SJCRH30 (cell line): ENCODE measurements around a stretch of chr21.

- RAMPAGE, long total RNA = no peak
Observed at GRCh38 chr21:40188206-40188666, 321.0 kb downstream of the PCP4 start.

DNA sequence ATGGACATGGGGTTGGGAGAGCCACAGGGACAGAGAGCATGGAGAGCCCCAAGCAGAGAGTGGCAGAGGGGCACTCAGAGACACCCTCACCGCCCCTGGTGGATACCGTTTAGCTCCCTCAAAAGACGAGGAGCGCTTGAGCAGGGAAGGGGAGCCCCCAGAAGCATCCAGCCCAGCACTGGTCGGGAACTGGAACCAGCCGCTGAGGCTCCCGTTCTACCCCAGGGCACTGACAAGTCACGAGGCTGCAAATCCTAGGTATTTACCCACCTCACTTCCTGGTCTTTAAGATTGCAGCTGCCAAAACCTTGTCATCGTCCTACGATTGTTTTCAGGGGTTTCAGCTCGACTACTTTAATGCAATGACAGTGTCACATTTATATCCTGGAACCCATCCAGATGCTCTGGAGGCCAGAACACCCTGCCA is 20.9 kb upstream of the BACE2 start:
- RAMPAGE, long total RNA = no peak

- RAMPAGE, long total RNA = no peak
Observed at GRCh38 chr21:41168294-41169387, 681 bp downstream of the BACE2 start.

DNA sequence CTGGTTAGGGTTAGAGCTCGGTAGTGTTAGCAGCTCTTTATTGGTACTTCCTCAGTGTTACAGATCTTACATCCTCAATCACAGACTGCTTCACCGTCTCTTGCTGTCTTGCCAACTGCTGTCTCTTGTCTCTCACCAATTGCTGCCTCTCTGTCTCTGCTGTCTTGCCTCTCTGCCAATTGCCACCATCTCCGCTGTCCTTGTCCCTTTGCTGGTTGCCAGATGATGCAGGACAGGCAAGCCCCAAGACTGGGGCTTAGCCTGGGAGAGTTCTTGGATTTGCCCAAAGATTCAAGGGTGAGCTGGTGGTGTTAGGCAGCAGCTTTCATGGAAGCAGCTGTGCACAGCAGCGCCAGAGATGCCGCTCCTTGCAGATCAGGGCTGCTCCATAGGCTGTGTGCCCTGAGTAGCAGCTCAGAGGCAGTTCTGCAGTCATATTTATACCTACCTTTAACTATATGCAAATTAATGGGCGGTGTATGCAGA is 18.5 kb downstream of the BACE2 start:
- RAMPAGE, long total RNA = no peak

GRCh38 chr21:41232152-41232476 is 64.2 kb downstream of the BACE2 start:
- RAMPAGE, long total RNA = no peak

- RAMPAGE, long total RNA = no peak
Observed at GRCh38 chr21:41366586-41367218, 4.9 kb downstream of the MX2 start.

DNA sequence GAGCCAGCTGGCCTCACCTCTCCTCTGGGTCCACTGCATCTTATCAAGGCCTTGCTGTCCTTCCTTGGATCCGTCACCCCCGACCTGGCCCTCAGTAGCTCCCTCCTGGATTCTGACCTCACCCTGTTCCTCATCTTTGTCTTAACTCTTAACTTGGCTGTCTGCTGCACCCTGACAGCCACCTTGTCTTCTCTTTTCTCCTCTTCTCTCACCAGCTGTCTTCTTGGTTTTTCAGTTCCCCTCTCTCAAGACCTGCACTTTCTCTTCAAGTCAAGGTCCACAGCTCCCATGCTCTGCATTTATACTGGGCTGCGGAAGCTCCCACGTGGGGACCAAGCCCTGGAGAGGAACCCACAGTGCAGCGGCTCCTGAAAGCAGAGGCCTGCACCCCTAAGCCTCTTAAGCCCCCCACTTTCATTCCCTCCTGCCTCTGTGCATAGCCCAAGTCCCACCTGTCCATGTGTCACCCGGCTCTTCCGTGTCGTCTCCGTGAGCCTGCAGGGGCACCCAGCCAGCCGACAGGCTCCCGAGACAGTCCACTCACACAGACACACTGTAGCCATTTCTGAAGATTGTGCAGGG is 6.0 kb downstream of the MX2 start:
- RAMPAGE, long total RNA = no peak

DNA sequence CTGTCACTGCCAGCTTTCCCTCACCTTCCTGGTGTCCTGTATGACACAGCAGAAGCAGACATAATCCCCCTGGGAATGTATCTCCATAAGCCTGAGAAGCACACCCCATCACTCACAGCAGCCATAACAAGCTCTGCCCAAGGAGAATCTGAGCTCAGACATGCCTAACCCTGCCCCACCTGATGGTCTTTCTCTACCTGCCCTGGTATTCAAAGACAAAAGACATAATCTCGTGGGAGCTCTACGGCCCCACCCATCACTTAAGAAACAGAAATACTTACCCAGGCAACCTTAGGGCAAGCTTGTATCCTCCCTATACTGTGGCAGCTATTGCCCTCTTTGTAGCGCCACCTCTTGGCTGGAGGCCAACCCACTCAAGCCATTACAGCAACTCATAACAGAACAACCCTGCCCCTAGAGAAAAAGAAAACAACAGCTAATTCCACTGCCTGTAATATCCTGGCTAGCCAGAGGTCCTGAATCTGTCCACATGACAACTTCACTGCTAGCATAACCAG is 14.8 kb upstream of the MX1 start:
- RAMPAGE, long total RNA = no peak

DNA sequence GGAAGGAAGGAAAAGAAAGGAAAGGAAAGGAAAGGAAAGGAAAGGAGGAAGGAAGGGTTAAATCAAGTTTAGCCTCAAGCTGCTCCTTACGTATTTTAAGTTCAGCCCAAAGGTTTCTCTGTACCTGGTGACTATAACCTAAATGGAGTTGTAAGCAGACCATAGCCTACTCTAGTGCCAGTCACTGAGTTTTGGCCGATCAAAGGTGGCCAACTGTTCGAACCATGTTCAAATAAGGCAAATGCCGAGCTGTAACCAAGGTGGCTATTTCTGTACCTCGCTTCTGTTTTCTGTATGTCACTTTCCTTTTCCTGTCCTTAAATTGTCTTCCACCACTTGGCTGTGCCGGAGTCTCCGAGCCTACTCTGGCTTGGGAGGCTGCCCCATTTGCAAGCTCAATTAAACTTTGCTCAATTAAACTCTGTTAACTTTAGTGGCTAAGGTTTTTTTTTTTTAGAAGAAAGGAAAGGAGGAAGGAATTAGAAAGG is 38.0 kb upstream of the TMPRSS2 start:
- RAMPAGE, long total RNA = no peak

- RAMPAGE, long total RNA = no peak
Observed at GRCh38 chr21:41558002-41558278, 50.0 kb upstream of the TMPRSS2 start.

DNA sequence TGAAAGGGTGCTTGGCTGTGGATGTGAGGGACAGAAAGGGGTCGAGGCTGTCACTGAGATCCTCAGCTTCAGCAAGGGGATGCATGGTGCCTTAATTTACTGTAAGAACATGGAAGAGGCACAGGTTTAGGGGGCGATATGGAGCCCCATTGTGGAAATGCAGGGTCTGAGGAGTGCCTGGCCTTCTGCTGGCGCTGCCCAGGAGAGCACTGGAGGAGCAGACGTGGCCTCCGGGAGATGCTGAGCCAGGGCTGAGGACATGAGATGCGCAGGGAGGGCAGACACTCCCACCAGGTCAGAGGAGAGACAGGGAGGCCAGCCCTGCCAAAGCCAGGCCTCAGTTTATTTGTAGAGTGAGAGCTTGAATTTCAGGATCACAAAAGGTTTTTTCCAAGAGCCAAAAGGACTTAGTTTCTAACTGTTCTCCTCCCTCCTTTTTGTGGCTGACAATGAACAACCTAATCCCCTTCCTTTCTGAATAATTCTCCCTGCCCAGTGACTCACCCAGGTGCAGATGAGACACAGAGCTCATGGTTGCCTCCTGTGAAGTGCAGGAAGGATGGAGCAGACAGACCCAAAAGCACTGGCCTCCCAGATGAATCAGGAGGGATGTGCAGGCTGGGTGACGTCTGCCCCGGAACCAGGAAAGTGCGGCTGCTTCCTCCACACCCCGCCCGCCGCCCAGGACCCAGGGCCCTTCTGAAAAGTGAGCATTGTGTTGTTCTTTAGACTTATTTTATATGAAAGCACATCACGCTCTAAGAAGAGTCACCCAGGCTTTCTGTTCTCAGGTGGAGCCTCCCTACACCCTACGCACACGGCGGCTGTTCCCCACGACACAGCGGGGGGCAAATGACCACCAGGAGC is 73.0 kb upstream of the TMPRSS2 start:
- RAMPAGE, long total RNA = no peak

DNA sequence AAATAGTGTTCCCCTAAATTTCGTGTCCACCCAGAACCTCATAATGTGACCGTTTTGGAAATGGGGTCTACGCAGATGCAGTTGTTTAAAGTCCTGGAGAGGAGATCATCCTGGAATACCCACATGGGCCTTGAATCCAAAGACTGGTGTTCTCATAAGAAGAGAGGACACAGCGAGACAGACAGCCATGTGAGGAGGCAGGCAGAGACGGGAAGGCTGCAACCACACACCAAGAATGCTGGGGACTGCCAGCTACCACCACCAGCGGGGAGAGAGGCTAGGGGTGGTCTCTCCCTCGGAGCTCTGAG is 99.1 kb upstream of the TMPRSS2 start:
- RAMPAGE, long total RNA = no peak

- RAMPAGE, long total RNA = no peak
Observed at GRCh38 chr21:41616067-41616648, 108.2 kb upstream of the TMPRSS2 start.

GRCh38 chr21:41634939-41635376 is 127.0 kb upstream of the TMPRSS2 start:
- RAMPAGE, long total RNA = no peak

GRCh38 chr21:41761074-41761688 is 5.7 kb downstream of the RIPK4 start:
- RAMPAGE, long total RNA = no peak

DNA sequence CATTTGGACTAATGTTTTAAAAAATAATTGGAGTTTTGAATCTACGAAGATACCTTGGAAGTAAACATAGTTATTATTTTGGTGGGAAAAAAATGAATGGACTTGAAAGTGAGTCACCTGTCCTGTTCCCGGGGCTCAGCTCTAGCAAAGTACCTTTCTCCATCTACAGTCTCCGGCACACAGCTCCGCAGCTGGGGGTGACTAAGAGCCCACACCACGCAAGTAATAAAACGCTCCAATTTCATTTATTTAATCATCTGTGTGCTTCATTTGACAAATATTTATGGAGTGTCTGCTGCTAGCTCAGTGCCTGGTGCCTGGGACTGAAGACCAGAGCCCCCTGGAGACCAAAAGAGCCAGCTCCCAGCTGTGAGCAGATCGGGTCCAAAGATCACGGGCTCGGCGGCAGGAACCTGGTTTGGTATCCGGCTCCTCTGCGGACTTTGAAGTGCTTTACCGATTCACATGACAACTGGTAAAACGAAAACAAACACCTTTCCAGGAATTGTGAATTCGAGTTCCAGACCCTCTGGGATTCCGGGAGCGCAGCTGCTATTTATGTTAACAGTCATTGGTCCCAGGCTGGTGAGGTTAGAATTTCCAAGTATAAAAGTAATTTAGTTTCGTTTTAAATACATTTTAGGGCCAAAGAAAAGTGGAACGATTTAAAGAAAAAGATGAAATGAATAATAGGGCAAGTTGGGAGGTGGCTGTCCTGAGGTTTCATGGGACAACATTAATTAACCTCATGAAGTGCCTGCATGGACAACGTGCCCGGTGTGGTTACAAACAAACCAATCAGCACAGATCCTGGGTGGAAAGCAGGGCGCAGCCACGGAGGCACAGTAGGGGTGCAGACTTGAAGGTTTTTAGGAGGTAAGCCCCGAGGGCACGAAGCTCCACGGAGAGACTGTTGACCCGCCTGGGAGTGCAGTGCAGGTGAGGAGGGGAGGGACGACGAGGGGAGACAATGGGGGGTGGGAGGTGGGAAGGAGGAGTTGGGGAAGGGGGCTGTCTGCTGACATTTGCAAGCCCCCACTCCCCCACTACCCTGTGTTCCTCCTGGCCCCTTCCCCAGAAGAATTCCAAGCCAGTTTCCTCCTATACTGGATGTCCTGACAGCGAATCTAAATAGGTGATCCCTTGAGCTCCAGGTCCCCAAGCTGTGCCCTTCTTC is 2.0 kb upstream of the RIPK4 start:
- RAMPAGE, long total RNA = no peak

- RAMPAGE, long total RNA = no peak
Observed at GRCh38 chr21:41836382-41837110, 42.6 kb downstream of the PRDM15 start.

- RAMPAGE, long total RNA = no peak
Observed at GRCh38 chr21:41925902-41926841, 27.6 kb downstream of the C2CD2 start.

DNA sequence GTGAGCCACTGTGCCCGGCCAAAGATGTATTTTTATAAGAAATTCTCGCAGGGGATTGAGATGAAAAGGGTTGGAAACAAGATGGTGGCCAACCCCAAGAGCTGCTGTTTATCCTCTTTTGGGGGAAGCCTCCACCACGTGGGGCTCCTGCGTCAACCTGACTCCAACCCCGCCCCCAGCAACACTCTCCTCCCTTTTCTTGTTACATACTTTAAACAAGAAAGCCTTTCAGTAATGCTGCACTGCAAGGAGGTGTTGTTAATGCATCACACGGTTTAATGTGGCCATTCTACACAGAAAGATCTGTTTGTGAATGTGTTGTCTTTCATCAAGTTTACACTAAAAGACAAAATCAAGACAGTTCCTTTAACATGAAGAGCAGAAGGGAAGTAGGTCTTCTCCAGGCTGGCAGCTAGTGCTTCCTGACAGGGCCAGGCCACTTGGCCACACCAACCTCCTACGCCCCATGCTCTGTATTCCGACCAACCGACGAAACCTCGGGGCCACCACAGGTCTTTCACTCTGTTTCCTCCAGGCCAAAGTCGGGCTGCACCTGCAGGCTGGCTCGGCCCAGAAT is 26.0 kb downstream of the C2CD2 start:
- RAMPAGE, long total RNA = no peak

- RAMPAGE, long total RNA = no peak
Observed at GRCh38 chr21:41951753-41952709, 1.8 kb downstream of the C2CD2 start.